Skeletal muscle tissue (tissue), 7 donors: ENCODE results near the gene SLC45A3.

- PRO-cap, 3 experiments, result no peak in any of the 3 experiments
- RAMPAGE, long total RNA, result no peak
- RRBS, 2 experiments, result no CpG with 5 or more reads among the region's 5 CpGs
Measured at GRCh38 chr1:205629771-205630032, 2.1 kb downstream of the ELK4 start.

DNA sequence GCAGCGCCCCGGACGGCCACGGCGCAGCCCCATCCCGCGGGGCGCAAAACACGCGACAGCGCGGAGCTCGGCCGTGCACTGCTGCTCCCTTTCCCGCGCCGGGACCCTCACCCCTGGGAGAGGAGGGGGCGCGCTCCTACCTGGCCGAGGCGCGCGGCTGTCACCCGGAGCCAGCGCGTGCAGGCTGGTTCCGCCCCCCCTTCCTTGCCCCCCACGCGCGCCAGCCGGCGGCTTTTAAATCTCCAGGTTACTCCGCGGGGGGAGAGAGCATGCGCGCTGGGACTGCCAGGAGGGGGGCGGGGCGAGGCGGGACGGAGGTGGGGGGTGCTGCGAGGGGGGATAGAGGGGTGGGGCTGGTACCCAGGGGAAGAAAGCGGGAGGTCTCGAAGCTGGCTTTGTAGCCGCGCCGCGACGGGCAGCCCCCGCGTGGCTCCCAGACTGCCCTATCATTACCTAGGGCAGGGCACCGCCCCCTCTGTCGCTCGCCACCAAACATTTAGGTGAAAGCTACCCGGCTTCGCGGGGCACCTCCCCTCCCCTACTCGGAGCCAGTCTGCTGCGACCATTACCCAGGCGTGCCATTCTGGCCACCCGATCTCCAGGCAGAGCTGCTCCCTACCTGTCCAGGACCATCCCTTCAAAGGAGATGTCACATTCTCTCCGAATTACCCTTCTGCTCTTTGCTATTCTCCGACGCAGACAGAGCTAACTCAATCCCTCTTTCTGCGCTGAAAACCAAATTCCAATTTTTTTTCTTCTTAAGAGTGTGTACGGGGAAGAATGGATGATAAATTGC, at the start of gene SLC45A3:
Gene SLC45A3, minus strand, starts transcription at position 256 of the 796 bp plus-strand sequence.
- PRO-cap, 3 experiments, result peak in 1 of 3 experiments; most common minus-strand start position 206 of the sequence (in 1)
- RAMPAGE, long total RNA, result no peak
- RRBS, 2 experiments, result 1 to 2% methylated on average over 27 of the region's 65 CpGs

GRCh38 chr1:205750297-205750491, 212 bp upstream of the NUCKS1 start:
- PRO-cap, 3 experiments, result peak in 1 of 3 experiments; most common plus-strand start chr1:205750410 (in 1)
- RAMPAGE, long total RNA, result no peak
- RRBS, 2 experiments, result no CpG with 5 or more reads among the region's 11 CpGs

- PRO-cap, 3 experiments, result no peak in any of the 3 experiments
- RAMPAGE, long total RNA, result no peak
- RRBS, 2 experiments, result no CpG with 5 or more reads among the region's 15 CpGs
Measured at GRCh38 chr1:205783763-205784563, 8.7 kb upstream of the RAB29 start.

GRCh38 chr1:205810071-205811280, 2.5 kb downstream of the SLC41A1 start:
- PRO-cap, 3 experiments, result no peak in any of the 3 experiments
- RAMPAGE, long total RNA, result no peak
- RRBS, 2 experiments, result no CpG with 5 or more reads among the region's 30 CpGs

GRCh38 chr1:205849686-205850001, 288 bp downstream of the PM20D1 start:
- PRO-cap, 3 experiments, result no peak in any of the 3 experiments
- RAMPAGE, long total RNA, result no peak
- RRBS, 2 experiments, result 17% methylated on average over 3 to 4 of the region's 21 CpGs

- PRO-cap, 3 experiments, result no peak in any of the 3 experiments
- RAMPAGE, long total RNA, result no peak
- RRBS, 2 experiments, result no CpG with 5 or more reads among the region's 9 CpGs
Measured at GRCh38 chr1:206020968-206021617, 2.6 kb downstream of the CTSE start.

DNA sequence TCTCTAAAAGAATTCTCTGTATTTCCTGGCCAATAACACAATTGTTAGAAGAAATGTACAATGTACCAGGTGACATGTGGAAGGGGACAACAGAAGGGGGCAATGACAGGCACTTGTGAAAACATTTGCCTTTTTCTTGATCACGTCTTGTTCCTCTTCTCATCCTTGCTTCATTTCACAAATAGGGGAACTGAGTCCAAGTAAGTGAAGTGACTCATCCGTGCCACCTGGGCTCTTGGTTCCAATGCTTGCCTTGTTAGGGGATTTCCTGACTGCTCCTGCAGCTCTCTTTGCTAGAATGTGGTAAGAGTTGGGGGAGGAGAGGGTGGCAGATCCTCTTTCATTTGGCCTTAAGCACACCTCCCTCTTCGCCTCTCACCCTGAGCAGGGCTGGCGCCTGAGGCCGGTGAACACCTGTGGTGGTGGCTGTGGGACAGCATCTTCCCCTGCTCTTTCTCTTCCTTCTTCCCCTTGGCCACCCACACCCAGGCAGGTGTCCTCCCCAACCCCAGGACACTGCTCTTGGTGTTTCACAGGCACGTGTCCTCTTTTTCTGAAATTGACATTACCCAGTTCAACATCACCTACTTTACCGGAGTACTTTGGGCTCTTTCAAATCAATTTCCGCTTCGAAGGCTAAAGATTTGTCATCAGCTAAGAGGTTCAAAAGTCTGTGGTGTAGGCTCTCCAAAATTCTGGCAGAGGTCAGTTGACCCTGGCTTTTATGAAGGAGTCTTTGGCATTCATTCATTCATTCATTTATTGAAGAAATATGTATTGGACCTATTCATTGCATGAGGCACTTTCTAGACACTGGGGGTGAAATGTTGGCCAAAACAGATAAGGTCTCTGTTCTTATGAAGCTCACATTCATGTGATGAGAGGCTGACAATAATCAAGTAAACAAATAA, 2.1 kb upstream of the RHEX start:
- PRO-cap, 3 experiments, result no peak in any of the 3 experiments
- RAMPAGE, long total RNA, result no peak
- RRBS, 2 experiments, result no CpG with 5 or more reads among the region's 9 CpGs

DNA sequence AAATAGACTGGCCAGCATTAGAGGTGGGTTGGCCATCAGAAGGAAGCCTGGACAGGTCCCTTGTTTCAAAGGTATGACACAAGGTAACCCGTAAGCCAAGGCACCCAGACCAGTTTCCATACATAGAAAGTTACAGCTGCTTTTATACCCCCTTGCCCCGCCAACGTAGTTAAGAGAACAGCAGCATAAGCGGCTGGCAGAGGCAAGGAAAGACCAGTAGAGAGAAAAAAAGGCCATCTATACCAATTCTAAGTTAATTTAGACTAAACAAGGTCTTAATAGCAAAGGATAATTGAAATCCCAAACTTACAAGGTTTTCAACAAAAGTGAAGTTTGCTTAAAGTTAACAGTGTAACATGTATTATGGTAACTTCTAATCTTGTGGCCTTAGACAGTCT, 697 bp downstream of the RHEX start:
- PRO-cap, 3 experiments, result no peak in any of the 3 experiments
- RAMPAGE, long total RNA, result no peak
- RRBS, 2 experiments, result no CpG with 5 or more reads among the region's 4 CpGs

- PRO-cap, 3 experiments, result no peak in any of the 3 experiments
- RAMPAGE, long total RNA, result no peak
- RRBS, 2 experiments, result no CpG with 5 or more reads among the region's 9 CpGs
Measured at GRCh38 chr1:206308965-206309803, 105.8 kb downstream of the SRGAP2 start.

GRCh38 chr1:206521052-206521593, 13.8 kb downstream of the RASSF5 start:
- PRO-cap, 3 experiments, result no peak in any of the 3 experiments
- RAMPAGE, long total RNA, result no peak
- RRBS, 2 experiments, result no CpG with 5 or more reads among the region's 6 CpGs

DNA sequence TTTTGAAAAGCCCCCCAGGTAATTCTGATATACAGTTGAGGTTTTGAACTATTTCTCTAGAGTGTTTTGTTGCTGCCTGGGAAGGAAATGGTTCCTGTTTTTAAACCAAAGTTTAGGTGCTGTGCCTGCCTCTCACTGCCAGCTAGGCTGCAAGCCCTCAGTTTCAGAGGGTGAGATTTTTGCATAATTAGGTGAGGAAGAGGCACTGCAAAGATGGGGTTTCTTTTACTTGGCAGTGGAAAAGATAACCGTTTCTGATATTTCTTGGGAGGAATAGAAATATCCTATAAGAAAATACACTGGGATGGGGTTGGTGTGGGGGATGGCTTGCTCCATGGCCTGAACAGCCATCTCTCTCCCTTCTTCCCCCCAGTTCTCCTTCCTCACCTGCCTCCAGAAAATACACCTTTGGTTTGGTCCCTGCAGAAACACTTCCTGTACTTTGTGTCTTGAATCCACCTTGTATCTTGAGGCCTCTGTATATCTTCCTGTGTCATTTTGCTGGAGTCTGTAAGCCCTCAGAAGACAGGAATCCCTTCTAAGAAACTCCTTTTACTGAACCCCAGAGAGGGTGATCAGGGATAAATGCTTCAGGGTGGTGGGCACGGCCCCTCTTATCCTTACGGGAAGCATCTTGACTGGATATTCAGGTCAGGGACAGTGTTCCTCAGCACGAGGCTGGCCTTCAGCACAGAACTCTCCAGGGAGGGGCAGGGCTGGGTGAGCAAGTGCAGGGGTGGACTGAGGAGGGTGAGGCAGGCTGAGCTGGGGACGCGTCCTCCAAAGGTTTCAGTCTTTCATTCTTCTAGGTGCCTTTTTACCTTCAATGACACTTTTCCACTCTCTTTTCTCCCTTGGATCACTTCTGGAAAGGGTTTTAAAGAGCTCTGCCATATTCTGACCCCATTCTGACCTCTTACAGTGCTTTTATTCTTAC, 52.1 kb downstream of the RASSF5 start:
- PRO-cap, 3 experiments, result peak in 1 of 3 experiments; most common plus-strand start position 741 of the sequence (in 1); most common minus-strand start position 700 of the sequence (in 1)
- RAMPAGE, long total RNA, result no peak
- RRBS, 2 experiments, result no CpG with 5 or more reads among the region's 6 CpGs

DNA sequence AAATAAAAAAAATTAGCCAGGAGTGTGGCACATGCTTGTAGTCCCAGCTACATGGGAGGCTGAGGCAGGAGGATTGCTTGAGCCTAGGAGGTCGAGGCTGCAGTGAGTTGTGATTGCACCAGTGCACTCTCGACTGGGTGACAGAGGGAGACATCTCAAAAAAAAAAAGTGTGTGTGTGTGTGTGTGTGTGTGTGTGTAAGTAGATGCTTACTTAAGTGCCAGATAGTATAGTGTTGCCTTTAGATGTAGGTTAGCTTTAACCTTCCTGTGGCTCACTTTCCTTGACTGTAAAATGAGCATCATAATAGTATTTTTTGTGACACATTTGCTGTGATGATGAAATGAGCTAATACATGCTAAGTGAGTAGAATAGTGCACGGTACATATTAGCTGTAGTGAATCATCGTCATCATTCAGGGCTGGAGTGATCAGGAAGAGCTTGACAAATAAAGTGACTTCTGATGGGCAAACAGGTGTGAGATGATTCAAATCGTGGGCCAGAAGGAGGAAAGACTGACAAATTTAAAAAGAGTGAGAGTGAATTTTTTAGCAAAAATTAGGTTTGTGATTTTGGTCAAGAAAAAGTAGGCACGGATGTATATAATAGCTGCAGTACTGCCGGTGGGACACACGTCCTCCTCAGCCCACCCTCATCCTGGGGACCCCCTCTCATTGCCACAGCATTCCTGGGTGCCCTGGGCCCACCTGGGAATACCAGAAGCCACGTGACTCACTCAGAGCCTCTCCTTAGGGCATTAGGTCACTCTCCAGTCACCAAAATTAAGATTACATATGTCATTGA, 34.0 kb downstream of the EIF2D start:
- PRO-cap, 3 experiments, result peak in 1 of 3 experiments; most common plus-strand start position 413 of the sequence (in 1)
- RAMPAGE, long total RNA, result no peak
- RRBS, 2 experiments, result no CpG with 5 or more reads among the region's 9 CpGs

DNA sequence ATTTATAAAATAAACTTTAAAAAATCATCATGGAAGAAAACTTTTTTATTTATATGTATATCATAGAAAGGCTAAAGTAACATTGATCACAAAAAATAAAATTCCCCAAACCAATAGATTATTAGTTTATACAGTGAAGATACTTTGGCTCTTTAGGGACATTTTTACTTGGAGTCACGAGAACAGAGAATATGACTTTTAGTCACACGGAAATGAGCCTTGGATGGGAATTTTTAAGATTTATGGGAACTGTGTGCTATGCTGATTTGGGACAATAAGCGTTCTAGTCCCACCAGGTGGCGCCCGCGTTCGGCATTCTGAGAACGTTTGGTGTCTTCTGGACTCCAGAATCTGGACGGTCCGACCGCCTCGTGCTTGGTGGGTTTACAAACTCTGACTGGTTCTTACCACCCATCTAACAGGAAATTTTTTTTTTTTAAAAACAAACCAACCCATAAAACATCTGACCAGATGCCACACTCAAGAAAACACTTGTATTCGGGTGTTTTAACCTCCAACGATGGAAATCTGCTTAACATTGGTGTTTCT, 1.1 kb upstream of the DYRK3 start:
- PRO-cap, 3 experiments, result peak in 1 of 3 experiments; most common plus-strand start position 342 of the sequence (in 1)
- RAMPAGE, long total RNA, result no peak
- RRBS, 2 experiments, result no CpG with 5 or more reads among the region's 14 CpGs

DNA sequence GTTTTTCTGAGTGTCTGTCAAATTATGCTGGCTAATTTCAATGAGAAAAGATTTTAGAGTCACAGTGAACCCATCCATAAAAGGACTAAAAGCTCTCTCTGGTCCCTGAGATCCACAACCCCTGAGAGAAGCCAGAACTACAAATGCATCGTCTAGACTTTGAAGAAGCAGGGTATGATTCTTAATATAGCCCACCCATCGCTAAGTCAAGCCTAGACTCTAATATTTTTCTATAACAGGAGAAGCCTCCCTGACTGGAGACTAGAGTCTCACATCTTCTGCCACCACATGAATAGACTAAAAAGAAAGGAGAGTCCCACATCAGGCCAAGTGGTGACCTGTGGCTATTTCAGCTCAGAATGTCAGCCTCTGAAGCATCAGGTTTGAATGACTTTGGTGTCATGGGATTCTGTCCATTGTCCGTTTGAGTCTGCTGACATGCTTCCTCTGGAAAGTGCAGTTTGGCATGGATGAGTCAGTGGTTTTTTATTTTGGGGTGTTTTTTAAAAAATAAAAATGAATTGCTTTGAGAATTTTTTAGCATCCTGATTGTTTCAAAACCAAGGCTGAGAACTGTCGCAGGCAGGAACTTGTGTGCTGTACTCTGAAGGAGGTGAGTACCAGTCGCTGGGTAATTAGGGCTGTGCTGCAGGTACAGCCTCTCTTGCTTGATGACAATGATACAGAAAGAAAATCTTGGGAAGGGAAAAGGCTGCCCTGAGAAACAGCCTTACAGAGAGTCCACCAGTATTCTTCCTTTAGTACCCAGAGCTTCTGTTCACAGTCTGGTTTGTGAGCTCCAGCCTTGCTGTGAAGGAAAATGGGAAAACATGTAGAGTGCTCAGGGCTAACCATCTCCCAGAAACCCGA, 19.5 kb downstream of the DYRK3 start:
- PRO-cap, 3 experiments, result no peak in any of the 3 experiments
- RAMPAGE, long total RNA, result no peak
- RRBS, 2 experiments, result no CpG with 5 or more reads among the region's 6 CpGs

GRCh38 chr1:206666951-206667332, 17.8 kb upstream of the MAPKAPK2 start:
- PRO-cap, 3 experiments, result no peak in any of the 3 experiments
- RAMPAGE, long total RNA, result no peak
- RRBS, 2 experiments, result no CpG with 5 or more reads among the region's 5 CpGs

DNA sequence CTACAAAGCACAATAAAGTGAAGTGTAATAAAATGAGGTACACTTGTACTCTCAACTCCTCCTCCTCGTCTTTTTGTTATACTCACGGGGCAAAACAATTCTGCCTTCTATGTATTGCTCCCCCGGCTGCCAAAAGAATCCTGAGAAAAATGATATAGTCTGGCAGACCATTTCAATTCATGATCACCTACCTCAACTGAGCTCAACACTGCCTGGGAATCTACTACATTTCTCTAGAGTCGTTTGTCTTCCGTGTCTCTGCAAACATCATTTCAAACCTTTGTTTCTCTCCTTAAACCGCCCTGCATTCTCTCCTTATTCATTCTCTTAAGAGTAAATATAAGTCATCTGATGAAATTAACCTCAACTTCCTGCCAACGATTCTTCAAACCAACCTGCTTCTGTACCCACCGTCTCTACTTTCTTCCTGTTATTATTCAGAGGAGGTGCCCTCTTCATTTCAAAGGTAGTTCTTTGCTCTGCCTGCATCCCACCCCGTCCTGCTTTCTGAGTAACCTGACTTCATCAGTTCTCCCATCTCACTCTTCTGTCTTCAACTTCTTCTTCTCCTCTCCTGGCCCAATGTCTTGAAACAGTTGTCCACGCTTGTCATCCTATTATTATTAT, 12.8 kb upstream of the IL19 start:
- PRO-cap, 3 experiments, result no peak in any of the 3 experiments
- RAMPAGE, long total RNA, result no peak
- RRBS, 2 experiments, result no CpG with 5 or more reads among the region's 10 CpGs

DNA sequence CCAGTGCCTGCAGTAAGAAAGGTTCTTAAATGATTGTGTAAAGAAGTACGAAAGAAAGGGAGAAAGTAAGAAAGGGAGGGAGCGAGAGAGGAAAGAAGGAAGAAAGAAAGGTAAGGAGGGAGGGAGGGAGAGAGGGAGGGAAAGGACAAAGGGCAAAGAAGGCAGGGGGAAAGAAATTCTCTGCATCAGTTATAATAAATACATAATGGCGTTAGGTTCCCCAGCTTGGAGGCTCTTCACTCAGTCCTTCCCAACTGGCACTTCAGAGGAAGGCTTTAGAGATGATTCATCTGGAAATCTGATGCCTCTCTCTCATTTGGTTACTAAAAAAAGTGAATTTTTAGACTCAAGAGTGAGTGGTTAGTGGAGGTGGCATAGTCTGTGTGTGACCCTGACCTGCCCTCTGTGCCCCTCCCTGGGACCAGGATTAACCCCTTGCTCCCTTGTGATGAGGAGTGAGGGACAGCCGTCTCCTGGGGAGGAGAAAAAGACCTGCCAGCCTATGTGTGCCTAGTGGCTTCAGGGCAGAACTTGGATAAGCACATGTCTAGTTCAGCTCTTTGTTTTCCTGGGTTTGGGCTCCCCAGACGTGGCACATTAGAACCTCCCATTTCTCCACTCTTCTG, 1.2 kb downstream of the IL24 start:
- PRO-cap, 3 experiments, result no peak in any of the 3 experiments
- RAMPAGE, long total RNA, result no peak
- RRBS, 2 experiments, result no CpG with 5 or more reads among the region's 5 CpGs

GRCh38 chr1:206944601-206945242, 1.5 kb downstream of the PIGR start:
- PRO-cap, 3 experiments, result no peak in any of the 3 experiments
- RAMPAGE, long total RNA, result no peak
- RRBS, 2 experiments, result no CpG with 5 or more reads among the region's 8 CpGs

DNA sequence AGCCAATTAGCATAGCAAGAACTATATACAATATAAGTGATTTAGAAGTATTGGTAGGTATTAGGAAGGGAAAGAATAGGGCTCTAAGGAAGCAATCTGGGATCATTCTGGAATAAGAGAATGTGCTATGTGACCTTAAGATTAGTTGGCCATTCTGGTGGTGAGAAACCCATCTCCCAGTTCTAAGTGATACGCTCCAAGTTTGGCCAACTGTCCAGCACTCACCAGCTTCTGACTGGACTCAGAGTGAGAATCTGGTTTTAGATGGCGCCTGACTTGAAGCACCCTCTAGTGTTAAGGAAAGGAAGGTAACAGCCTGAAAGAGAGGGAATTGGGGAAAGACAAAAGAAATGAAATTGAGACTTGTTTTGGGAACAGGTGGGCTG, 9.0 kb upstream of the FCAMR start:
- PRO-cap, 3 experiments, result no peak in any of the 3 experiments
- RAMPAGE, long total RNA, result no peak
- RRBS, 2 experiments, result no CpG with 5 or more reads among the region's 2 CpGs